ENCODE measurements around a stretch of chr7.

GRCh38 chr7:45035930-45036468 is 36.0 kb downstream of the CCM2 start:
- PRO-cap, result no peak

GRCh38 chr7:45564496-45564960 is 9.6 kb upstream of the ADCY1 start:
- PRO-cap, result unidirectional peak, plus-strand start at chr7:45564682

DNA sequence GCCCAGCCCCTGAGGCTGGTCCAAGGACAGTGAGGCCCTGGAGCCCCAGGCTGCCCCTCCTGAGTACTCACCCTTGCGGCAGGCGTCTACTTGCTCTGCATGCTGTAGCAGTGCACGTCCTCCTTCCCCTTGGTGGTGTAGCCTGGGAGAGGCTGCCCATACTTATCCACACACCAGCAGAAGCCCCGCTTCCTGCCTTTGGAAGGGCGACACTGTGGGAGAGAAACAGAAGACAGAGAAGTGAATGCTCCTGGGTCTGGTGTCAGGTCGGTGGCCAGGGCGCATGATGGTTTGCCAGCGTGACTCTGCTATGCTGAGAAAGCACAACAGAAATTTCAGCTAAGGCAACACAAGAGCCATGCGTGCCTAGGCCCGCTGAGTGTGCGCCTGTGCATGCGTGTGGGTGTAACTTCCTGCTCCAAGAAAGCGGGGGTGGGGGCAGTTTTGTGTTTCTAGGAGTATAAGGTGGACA is 6.3 kb downstream of the IGFBP3 start:
- PRO-cap, result no peak

GRCh38 chr7:46007875-46008444 is 86.9 kb upstream of the IGFBP3 start:
- PRO-cap, result no peak

DNA sequence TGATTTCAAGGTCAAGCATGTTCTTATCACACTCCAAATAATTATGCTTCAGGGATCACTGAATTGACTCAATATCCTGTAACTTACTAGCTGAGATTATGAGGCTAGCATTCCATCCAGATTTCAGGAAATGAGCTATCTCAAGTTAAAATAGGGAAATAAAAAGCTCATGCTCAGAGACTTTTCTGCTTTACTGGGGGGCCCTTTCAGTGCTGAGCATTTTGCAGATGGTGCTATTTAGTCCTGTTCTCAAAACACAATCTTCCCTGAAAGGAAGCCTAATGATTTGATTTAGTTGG is 656.0 kb upstream of the IGFBP3 start:
- PRO-cap, result no peak

DNA sequence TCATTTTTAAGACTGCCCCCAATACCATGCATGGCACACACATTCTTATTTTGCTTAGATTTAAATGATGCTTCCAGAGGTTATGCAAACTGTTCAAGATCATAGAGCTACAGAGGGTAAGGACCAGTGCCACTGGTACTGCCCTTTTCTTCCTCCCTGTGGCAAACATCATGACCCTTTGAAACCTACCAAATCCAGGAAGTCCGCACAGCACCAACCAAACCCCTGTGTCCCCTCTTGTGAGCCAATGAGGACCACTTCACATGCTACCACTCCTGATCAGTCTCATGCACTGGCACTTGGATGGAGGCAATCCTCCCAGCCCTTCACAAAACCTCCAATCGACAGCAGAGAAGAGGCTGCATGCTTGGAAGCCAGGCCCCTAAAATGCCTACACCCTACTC is 248.0 kb downstream of the TNS3 start:
- PRO-cap, result no peak

- PRO-cap, result no peak
Observed at GRCh38 chr7:47362888-47363424, 219.0 kb downstream of the TNS3 start.

DNA sequence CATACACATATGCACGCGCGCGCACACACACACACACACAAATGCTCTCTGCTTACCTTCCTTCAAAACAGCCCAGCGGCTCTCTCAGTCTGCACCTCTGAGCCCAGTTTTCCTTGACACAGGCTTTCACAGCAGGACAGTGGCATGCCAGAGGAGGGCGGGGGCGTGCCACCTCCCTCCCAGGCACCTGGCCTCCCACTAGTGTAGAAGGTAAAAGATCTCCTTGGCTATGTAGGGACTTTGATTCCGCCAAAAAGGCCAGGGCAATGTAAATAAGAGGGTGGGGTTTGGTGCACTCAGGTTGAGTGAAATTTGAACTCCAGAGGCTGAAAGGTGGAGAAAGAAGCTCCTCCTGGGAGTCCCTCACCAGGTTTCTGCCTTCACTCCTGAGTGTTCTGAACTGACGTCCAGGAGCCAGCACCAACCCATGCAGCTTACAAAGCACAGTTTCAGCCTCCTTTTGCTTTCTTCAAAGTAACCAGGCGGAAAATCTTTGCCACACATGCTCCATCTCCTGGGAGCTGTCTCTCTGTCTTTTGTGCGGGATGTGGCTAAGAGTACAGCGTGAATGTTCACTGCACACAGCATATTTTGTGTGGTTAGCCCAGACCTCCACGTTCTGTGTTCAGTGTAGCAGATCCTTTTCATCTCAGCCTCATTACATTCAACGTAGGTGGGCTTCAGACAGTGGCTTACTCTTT is 201.0 kb downstream of the TNS3 start:
- PRO-cap, result no peak

DNA sequence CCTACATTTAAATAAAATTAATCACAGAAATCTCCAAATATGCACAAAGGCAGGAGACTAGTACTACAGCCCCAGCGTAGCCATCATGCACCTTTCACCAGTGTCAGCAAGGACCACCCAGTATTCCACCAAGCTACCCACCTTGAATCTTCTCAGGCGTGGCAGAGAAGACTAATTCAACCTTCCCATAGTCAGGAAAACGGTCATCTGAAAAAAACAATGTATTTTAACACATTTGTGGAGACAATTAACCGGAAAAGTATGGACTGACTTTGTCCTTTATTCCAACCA is 181.7 kb downstream of the TNS3 start:
- PRO-cap, result no peak

- PRO-cap, result no peak
Observed at GRCh38 chr7:47475729-47476356, 106.1 kb downstream of the TNS3 start.

DNA sequence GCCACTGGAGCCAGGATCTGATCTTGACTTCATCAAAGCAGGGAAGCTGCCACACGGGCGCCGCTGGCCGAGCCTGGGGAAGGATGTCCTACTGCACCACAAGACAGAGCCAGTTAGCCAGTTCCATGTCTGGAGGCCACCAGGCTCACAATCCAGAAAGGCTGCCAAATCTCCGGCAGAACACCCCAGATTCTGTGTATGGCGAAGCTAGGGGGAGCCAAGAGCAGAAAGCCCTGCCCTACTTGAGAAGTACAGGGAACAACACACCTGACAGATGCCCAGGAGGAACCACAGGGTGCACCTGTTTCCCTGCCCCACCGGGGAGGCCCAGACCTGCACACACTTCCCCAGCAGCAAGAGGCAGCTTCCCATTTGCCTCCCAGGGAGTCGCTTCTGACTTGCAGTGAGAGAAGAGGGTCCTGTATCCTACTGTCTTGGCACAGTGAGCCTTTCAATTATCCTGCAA is 101.9 kb downstream of the TNS3 start:
- PRO-cap, result no peak

DNA sequence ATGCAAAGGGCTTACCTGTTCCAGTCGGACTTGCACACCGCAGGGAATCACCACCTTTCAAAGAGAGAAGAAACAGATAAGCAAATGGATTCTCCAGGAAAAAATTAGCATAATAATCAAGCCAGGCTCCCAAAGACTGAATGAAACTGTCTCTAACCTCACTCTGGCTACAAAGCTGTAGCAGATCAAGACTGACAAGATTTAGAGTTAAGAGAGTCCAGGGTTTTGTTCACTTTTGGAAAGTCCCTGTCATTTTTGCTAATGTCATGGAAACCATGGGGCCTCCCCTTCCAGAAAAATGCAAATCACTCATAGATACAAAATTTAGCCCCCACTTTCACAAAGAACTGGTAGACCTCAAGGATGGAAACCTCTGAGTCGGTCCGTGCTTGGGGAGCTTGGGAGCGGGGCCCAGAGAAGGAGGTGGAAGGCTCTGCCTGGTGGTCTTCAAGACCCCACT is 100.8 kb downstream of the TNS3 start:
- PRO-cap, result no peak

DNA sequence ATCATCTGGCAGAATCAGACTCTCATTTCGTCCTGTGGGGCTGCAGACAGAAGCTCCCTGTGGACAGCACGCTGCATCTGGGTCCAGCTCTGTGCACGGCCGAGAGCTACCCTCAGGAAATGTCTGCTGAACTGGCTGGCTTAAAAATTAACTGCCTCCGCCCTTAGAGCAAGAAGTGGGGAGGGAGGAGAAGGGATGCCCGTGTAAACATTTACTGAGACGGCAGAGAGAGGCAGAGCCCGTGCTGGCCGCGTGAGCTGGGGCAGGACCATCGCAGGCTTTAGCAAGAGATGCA is 81.8 kb downstream of the TNS3 start:
- PRO-cap, result no peak

GRCh38 chr7:47520080-47521062 is 61.5 kb downstream of the TNS3 start:
- PRO-cap, result bidirectional peak, plus-strand start at chr7:47520715, minus-strand start at chr7:47520633

- PRO-cap, result no peak
Observed at GRCh38 chr7:47571208-47572526, 10.2 kb downstream of the TNS3 start.

DNA sequence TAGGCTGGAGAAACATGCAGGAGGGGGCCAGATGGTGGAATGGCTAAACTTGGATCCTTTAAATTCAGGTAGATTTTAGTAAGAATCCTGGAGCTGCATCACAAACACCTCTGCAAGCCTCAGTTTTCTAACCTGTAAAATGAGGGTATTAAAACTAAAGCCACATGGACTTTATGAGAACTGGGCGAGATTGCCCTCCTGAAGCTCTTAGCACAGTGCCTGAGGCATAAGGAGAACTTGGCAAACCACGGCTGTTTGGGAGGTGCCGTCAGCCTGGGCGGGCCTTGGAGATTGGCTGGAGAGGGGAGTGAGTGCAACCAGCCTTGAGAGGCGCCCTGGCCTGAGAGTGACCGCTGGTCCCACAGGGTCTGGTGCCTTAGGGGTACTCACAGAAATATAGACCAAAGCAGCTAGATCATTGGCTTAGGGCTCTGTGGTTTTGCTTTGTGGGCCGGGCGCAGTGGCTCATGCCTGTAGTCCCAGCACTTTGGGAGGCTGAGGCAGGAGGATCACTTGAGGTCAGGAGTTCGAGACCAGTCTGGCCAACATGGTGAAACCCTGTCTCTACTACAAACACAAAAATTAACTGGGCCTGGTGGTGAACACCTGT is 5.5 kb upstream of the TNS3 start:
- PRO-cap, result no peak

DNA sequence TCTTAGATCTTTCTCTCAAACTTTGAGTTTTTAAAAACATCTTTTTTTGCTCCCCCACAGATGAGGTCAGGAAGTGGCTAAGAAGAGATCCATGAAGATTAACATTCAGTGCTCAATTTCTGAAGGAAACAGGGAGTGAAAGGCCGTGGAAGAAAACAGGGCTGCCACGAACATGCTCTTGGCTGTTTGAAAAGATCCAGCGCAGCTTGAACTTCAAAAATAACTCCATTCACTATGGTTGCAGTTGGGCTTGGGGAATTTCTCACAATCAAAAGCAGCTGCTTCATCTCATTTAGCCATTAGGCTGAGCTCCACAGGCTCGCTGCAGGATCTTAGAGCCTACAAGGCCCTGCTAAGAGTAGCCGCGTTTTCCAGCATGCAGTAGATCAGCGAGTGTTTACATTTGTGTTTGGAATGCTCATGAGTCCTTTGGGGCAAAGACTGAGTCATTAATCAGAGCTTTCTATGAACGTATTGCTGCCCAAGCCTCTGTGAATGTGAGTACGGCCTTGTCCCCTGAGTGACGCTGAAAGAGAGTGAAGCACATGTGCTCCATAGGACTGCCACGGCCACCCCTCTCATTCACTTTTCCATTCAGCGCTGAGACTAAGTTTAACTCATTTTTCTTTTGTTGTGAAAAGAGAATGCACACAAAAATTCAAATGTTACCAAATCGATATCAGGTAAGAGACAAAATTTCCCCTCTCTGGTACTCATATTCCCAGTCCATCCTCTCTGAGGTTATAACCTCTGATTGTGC is 41.3 kb upstream of the TNS3 start:
- PRO-cap, result no peak

DNA sequence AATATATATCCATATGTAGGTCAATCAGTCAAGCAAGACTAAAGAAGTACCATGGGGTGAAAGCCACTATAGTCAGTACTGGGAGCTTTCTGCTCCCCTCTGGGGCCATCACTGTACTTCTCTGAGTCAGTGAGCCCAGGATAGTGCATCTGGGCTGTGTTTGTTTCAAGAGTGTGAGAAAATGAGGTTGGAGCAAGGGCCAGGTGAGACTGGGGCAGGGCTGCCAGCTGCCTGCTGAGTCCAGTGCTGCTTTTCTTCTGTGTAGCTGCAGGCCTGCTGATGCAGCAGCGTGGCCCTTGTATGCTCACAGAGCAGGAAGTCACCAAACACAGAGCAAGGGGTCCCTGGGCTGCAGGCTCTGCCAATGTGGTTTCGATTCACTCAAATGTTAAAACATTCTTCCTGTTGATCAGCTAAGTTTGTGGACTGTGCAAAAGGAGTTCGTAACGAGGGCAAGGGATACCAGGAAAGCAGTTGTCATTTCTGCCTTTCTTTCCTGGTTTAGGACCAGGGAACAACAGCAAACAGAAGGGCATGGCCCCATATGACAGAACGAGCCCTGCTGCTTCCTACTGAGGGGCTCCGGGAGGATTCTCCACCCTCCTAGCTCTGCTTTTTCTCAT is 65.4 kb upstream of the TNS3 start:
- PRO-cap, result no peak

DNA sequence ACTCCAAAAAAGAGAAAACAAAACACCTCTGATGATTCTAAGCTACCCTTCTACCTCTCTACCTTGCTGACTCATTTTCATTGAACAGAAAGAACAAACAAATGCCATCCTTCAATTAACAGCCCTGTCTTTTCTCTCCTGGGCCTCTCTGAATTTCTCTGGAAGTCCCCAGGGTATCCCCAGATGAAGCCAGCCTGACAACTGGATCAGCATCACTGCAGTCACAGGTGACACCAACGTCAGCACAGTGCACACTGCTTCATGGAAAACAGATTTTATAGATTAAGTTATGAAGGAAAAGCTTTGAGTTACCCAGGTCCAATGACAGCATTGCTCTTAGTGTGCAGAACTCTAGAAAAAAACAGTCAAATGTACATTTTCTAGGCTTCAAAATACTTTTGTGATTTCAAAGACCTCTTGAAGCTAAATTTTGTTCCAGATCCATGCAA is 5.6 kb downstream of the HUS1 start:
- PRO-cap, result no peak

GRCh38 chr7:49665742-49666322 is 107.6 kb upstream of the VWC2 start:
- PRO-cap, result no peak

All from anterior vena cava (tissue), 1 donor.